Mesenchymal stem cell of adipose (primary cell): Measurements from ENCODE around the genes PKN1, DNAJB1, OR7A5 and AKAP8L.

DNA sequence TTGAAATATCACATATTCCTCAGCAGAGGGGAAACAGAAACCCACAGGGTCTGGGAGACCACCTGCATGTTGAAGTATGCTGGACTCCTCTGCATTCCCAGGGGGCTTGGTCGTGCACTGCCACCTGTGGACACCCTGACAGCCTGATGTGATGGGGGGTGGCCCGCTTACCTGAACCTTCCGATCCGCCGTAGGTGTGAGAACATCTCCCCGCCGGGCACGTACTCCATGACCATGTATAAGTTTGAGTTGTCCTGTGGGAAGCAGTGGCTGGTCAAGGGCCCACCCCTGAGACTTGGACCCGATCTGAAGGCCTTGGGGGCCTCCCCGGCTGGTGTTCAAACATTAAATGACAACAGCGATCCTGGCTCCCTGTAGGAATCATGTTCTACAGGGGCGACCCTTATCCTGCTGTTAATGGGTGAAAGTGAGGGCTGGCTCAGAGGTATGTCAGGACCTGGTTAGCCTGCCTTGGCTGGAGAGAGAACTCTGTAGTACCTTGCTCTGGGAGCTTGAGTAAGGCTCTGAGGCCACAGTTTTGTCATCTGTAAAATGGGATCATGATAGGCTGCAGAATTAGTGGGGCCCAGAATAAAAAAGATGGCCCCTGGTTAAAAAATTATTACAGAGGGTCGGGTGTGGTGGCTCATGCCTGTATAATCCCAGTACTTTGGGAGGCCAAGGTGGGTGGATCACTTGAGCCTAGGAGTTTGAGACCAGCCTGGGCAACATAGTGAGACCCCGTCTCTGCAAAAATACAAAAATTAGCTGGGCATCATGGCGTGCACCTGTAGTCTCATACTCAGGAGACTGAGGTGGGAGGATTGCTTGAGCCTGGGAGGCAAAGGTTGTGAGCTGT, 15.3 kb upstream of the C19orf67 start:
- CAGE, long polyA plus RNA: no peak

- CAGE, long polyA plus RNA: no peak
These were observed 23.9 kb upstream of the ASF1B start for GRCh38 chr19:14159966-14160921.

DNA sequence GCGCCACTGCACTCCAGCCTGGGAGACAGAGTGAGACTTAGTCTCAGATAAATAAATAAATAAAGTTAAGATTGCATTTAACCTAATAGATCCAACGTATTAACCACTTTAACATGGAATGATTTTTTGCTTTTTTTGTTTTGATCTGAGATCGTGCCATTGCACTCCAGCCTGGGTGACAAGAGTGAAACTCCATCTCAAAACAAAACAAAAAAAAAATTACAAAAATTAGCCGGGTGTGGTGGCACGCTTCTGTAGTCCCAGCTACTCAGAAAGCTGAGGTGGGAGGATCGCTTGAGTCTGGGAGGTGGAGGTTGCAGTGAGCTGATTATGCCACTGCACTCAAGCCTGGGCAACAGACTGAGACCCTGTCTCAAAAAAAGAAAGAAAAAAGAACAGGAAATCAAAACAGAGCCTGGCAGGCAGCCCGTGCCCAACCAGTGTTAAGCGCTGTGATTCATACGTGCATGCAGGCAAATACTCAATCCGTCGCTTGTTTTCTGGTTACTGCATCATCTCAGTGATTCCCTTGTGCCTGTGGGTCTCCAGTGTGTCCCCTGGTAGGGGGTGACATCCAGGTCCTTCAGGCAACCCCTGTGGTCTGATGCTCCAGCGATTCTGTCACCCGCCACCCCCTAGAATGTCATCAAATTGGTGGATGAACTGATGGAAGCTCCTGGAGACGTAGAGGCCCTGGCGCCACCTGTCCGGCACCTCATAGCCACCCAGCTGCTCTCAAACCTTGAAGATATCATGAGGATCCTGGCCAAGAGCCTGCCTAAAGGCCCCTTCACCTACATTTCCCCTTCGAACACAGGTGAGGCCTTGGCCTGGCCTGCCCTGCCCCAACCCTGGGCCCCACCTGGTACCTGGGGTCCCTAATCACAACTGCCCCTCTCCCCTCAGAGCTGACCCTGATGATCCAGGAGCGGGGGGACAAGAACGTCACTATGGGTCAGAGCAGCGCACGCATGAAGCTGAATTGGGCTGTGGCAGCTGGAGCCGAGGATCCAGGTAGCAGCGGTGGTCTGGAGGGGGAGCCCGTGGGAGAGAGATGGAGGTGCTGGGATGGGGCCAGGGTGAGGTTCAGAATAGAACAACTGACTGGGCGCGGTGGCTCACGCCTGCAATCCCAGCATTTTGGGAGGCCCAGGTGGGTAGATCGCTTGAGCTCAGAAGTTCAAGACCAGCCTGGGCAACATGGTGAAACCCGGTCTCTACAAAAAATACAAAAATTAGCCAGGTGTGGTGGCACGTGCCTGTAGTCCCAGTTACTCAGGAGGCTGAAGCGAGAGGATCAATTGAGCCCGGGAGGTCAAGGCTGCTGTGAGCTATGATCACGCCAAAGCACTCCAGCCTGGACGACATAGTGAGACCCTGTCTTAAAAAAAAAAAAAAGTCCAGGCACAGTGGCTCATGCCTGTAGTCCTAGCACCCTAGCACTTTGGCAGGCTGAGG, 17.9 kb downstream of the DDX39A start:
- CAGE, long polyA plus RNA: no peak

- CAGE, long polyA plus RNA: no peak
These were observed 14.8 kb downstream of the DDX39A start for GRCh38 chr19:14404222-14404855.

- CAGE, long polyA plus RNA: no peak
These were observed 12.4 kb downstream of the DDX39A start for GRCh38 chr19:14406479-14407435.

- CAGE, long polyA plus RNA: no peak
These were observed 3.0 kb downstream of the DDX39A start for GRCh38 chr19:14416071-14416690.

- CAGE, long polyA plus RNA: no peak
These were observed at the start of gene PKN1 for GRCh38 chr19:14432875-14433914. PKN1 (plus strand) TSS chr19:14433306.

DNA sequence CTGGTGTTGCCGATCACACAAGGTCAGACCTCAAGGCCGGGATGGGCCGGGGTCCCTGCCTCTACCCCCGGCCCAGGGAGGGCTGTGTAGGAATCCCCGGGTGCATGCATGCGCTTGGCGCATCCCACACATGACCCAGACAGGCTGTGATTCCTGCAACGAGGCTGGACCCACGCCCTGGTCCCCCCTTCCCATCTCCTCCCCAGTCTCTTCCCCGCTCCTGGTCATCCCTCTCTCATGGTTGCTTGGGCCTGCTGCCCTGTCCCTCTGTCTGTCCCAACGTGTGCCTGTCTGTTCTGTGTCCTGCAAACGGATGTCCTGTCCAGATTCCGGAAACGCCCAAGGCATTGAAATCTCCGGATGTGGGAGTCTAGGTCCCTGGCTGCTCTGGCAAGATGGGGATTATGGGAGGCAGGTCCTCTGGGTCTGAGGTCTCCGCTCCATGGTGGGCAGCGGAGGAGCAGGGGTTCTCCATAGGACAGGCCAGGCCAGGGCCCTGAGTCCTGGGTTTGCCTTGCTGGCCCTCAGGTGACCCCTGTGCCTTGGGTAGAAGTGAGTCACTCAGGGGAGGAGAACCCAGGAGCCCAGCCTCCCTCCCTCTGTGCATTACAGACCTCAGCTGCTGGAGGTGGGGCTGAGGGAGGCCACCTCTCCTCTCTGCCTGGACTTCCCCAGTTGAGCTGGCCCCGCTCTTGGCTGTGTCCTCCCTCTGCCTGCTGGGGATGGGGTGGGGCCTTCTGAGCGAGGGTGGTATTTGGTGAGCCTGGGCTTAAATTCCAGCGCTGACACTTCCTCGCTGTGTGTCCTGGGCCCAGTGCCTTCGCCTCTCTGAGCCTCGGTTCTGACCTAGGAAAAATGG, 1.8 kb downstream of the PKN1 start:
- CAGE, long polyA plus RNA: no peak

- CAGE, long polyA plus RNA: no peak
These were observed at the start of gene DNAJB1 for GRCh38 chr19:14517761-14518548. DNAJB1 (minus strand) TSS chr19:14518397.

DNA sequence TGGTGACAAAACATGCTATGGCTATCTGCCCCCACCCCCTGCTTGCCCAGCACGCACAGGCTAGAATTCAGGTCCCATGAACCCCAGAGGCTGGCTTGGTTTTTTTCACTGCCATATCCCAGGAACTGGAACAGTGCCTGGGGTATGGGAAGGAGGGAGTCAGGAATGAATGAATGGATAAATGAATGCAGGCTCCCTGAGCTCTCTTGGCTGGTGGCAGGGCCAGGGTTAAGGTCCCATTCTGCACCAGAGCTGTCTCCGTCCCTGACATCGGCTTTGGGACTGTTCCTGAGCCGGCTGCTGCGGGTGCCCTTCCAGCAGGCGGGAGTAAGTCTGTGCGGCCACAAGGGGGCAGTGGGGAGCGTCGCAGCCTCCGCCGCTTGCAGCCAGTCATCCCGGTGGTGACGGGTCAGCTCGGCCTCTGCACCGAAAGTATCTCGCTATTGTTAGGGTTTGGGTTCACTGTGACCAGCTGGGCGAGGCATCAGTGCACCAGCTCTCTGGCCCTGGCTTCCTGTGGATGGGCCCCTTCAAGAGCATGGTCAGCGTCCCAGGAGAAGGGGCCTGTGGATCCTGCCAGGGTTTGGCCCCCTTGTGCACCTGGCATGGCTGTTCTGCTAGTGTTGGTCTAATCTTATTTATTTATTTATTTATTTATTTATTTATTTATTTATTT, 15.2 kb downstream of the NDUFB7 start:
- CAGE, long polyA plus RNA: no peak

GRCh38 chr19:14835023-14835684, at the start of gene OR7A5:
OR7A5 (minus strand) TSS chr19:14835185.
- CAGE, long polyA plus RNA: no peak

- CAGE, long polyA plus RNA: no peak
These were observed 12.2 kb downstream of the CCDC105 start for GRCh38 chr19:15022614-15023288.

GRCh38 chr19:15113507-15114613, 6.7 kb downstream of the SYDE1 start:
- CAGE, long polyA plus RNA: no peak

GRCh38 chr19:15159776-15160716, 34.5 kb upstream of the ILVBL start:
- CAGE, long polyA plus RNA: no peak

- CAGE, long polyA plus RNA: no peak
These were observed 1.0 kb downstream of the NOTCH3 start for GRCh38 chr19:15199366-15200602.

DNA sequence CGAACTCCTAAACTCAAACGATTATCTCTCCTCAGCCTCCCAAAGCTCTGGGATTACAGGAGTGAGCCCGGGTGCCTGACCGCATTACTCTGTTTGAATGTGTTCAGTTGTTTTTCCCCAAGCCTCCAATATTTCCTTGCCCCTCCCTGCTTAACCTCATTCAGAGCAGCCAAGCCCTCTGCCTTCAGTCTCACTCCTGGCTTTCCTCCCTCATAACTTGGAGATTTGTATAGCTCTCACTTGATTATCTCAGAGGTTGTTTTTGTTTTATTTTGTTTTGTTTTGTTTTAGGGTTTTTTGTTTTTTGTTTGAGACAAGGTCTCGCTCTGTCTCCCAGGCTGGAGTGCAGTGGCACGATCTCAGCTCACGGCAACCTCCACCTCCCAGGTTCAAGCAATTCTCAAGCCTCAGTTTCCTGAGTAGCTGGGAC, 11.4 kb downstream of the EPHX3 start:
- CAGE, long polyA plus RNA: no peak

DNA sequence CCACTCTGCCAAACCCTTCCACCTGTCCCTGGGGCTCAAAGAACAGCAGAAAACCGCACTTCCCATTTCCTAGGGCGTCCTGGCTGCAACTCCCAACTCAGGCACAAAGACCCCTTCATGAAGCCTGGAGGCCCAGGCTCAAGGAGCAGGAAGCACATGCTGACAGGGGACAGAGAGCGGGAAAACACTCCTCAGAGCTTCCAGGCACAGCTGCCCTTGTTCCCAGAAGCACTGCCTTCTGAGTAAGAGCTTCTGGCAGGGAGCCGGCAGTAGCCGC, 33.5 kb upstream of the EPHX3 start:
- CAGE, long polyA plus RNA: no peak

DNA sequence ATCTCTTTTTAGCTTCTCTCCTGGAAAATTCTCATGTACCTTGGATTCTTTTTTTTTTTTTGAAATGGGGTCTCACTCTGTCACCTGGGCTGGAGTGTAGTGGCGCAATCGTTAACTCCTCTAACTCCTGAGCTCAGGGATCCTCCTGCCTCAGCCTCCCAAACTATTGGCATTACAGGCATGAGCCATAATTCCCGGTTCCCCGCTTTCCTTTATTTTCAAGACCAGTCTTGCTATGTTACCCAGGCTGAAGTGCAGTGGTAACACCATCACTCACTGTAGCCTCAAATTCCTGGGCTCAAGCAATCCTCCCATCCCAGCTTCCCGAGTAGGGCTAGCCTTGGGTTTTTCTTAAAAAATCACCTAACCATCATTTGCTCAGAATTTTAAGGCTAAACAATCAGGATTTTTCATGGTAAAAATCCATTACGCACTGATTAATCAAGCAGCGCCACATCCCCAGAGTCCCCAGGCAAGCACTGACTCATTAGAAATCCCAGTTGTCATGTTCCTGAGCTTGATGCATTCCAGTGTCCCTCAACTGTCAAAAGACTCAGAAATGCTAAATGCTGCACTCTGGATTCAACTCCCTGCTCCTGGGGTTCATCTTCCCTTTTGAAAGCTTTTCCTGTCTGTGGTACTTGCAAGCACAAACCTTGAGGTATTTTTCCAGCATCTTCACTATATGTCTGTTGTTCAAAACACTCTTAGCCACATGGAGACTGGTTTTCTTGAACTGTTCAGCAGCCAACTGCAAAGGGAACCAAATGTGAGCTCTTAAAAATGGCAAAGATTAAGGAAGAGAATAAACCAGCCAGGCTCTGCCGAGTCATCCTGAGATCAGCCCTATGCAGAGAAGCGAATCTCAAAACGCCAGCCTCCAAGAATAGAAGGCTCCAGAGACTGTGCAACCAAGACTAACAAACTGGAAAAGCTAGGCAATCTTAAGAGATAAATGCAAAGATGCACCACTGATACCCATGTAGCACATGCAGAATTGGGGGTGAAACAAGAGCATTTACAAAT, 21.0 kb downstream of the AKAP8 start:
- CAGE, long polyA plus RNA: no peak

DNA sequence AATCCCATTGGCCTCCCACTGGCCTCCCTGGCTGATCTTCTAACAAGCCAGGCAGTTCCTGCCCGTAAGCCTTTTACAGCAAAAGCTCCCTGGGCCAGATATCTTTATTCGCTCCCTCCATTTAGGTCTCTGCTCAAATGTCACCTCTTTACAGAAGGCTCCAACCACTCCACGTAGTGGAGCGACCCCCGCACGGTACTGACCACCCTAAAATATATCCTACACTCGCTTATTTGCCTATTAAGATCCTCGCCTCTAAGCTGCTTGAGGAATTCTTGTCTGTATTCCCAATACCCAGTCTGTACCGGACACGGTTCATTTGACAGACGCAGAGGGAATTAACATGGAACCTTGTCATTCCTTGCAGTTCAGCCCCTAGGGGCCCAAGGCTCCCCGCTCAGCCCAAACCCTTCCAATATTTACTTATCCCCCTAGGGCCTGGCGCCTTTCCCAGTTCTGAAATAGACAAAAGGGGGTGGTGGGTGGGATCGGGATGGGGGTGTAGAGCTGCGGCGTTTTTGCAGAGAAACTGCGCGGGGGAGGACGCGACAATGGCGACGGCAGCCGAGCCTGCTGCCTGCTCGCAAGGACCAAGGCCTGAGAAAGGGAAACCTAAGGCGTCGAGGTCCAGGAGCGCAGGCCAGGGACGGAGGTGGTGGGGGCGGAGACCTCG, 682 bp downstream of the AKAP8L start:
- CAGE, long polyA plus RNA: no peak

DNA sequence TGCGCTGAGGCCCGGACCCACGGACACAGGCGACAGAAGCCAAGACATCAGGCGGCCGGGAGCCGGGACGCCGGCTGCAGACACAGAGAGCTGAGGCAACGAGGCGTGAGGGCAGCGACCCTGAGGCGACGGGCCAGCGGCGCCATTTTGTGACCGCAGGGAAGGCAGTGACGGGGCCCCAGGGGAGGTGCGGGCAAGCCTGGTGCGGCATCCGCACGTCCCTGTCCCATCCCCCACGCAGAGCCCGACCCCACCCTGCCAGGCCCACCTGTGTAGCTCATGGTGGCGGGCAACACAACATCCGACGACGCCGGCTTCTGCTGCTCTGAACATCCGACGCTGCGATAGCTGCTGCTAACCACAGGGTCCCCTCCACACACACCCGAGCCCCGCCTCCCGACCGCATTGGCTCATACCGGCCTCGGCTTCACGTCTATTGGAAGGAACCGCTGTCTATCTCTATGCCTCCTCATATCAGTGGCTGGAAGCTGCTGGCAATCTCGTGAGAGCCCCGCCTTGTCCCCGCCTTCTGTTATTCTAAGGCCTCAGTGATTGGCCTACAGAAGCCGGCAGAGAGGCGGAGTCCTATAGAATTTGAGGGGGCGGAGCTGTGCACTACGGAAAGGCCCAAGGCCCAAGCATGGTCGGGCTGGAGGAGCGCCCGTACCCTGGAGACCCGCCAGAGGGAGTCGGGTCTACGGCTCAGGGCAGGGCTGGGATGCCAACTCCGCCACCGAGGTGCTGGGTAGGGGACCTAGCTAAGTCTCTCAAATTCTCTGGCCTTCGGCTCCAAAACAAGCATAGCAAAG, at the start of gene AKAP8L:
Gene AKAP8L (minus strand): TSS at position 346 of the 809 bp plus-strand sequence.
- CAGE, long polyA plus RNA: no peak